Neutrophil (primary cell): ENCODE measurements around the gene KCTD17.

GRCh38 chr22:36853315-36854017, 7.3 kb upstream of the NCF4 start:
- PRO-cap, result no peak

DNA sequence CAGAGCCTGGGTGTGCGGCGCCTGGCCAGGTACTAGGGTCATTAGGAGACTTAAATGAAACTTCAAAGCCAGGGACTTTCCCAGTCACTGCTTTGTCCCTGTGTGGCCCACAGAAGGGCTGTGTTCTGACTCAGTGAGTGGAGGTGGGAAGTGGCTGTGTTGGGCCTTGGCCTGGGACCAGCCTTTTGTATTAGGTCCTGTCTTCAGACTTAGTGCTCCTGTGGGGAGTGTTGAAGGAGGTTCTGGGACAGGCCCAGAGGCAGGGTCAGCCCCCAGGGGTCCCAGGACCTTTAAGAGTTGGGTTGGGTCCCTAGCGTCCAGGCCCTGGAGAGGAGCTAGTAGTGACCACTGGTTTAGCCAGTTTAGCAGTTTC, 13.3 kb downstream of the NCF4 start:
- PRO-cap, result unidirectional peak, plus-strand start at position 133 of the sequence; unidirectional peak, plus-strand start at position 212 of the sequence

DNA sequence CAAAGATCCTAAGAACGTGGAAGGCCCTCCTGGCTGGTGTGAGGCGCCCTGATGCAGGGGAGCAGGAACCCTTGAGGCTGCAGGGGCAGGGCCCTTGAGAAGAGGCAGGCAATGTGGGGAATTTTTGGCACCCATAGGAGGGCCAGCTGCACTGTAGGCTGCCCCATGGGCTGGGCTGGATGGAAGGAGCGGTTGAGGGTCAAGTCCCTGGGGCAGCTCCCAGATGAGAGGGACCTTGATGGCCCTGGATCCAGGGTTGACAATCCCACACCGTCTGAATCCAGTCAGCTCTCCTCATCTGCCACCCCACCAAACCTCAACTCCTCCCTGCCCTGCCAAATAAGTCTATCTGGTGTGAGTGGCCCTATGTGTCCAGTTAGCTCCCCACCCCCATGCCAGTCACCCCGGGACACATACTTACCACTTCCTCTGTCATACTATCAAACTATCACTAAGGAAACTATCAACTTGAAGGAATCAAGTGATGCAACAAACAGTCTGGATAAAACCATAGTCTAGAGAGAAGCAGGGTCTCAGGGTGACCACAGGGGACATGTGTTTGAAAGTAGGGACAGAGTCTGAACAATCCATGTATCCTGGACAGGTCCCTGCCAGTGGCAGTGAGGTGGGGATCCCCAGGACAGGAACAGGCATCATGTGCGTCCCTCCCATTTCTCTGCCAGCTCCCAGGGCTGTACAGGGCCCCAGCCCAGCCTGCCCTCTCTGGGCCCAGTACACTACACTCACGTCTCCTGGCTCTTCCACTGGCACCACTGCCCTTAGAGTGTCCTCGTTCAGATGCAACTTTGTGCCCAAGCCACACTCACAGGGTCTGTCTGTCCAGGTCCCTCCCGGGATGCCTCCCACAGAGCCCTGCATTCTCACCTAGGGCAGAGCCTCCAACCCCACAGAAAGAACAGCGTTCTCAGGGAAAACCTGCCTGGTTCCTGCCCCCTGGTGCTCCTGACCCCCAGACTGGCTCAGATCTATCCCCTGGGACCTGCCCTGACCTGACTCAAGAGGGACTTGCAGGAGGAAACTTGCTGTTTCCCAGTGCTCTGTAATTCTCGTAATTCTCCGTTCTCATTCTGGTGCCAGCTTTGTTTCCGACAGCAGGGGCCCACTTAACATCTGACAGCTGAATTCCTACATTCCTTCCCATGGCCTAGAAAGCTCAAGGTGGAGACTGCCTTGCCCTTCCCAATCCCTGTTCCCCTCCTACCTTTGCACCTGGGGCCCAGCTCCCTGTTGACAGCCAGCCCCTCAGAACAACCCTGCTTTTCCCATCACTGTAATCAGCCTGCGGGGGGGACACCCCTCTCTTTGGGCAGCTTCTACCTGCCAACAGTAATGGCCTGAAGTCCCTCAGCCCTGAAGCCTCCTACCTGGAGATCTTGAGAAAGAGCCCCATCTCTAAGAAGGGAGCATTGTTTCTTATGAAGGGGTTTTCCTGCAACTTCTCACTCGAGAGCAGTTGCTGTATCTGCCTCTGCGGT, 12.9 kb upstream of the CSF2RB start:
- PRO-cap, result no peak

DNA sequence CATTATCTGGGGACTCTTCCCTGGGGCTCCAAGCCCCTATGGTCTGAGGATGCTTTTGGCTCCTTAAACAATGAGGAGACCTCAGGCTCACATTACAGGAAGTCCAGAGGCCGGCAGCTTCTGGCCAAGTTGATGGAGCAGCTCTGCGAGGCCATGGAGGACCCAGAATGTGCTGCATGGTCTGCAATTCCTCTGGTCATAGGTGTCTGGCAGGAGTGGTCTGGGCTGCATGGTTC, 17.4 kb downstream of the TEX33 start:
- PRO-cap, result no peak

DNA sequence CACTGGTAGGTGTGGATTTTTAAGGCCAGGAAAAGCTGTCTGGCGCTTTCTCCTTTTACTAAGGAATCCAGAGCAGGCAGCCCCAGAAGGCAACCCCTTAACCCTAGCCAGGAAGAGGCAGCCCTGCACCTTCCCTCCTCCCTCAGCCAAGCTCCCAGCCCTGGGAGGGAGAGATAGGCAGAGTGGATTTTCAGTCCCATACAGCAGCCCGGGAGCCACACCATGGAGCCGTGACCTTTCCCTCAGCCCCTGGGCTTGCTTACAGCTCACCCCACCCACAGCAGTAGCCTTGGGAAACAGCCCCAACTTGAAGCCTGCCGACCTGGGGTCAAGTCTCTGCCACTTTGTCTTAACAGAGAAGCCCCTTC, 4.5 kb downstream of the TST start:
- PRO-cap, result no peak

- PRO-cap, result unidirectional peak, plus-strand start at chr22:37051744
Observed at GRCh38 chr22:37051097-37052357, at the start of gene KCTD17. Gene KCTD17 (plus strand): TSS chr22:37051742.

GRCh38 chr22:37284789-37285331, 2.6 kb downstream of the CYTH4 start:
- PRO-cap, result bidirectional peak, plus-strand start at chr22:37285263, minus-strand start at chr22:37285051

- PRO-cap, result unidirectional peak, plus-strand start at chr22:37312089
Observed at GRCh38 chr22:37311914-37312216, 29.6 kb downstream of the CYTH4 start.

DNA sequence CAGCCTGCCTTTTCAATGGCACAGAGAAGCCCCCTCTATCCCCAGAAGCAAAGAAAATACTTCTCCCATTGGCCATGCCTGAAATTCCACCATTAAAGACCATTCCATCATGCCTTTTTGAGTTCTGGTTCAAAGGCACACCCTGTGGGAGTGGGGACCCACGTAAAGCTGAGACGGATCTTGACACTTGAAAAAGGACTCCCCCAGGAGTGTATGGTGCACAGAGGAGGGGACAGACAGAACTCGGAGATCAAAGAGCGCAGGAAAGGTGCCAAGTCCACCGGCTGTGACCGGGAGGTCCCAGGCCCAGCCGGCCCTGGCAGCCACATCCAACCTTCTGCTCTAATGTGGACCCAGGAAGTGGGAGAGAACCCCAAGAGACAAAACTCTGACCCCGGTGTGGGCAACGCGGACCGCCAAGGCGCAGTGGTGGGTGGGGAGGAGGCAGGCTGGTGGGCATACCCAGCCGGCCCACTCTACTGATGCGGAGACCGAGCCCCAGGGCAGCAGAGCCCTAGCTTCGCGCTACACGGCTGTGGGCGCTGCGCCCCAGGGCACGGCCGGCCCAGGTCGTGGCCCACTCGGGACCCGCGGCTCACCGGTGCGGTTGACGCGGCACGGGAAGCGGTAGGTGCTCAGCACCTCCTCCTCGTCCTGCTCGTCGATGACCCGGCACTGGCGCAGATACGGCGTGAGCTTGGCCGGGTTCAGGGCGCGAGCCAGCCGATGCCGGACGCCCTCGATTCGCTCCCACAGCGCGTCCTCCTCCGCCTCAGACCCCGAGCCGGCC, 653 bp downstream of the CARD10 start:
- PRO-cap, result no peak

- PRO-cap, result no peak
Observed at GRCh38 chr22:37544090-37544484, 16.2 kb upstream of the CDC42EP1 start.

DNA sequence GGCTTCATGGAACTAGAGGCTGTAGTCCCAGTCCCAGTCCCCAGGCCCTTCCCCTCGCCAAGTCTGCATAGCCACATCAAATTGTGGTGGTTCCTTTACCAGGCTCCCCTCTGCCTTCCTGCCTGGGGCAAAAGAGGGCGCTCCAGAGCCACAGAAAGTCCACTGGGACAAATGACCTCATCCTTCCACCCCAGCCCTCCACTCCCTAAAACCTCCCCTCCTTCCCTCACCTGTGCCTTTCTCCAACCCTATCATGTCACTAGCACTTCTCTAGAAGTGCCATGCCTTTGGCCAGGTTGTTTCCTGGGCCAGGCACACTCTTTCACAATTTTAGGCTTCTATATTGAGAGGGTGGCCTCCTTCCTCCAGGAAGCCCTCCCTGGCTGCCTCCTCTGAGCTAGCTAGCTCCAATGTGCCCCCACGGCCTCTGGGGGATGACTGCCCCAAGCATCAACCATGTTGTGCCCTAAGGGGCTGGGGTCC, 15.1 kb upstream of the CDC42EP1 start:
- PRO-cap, result no peak

DNA sequence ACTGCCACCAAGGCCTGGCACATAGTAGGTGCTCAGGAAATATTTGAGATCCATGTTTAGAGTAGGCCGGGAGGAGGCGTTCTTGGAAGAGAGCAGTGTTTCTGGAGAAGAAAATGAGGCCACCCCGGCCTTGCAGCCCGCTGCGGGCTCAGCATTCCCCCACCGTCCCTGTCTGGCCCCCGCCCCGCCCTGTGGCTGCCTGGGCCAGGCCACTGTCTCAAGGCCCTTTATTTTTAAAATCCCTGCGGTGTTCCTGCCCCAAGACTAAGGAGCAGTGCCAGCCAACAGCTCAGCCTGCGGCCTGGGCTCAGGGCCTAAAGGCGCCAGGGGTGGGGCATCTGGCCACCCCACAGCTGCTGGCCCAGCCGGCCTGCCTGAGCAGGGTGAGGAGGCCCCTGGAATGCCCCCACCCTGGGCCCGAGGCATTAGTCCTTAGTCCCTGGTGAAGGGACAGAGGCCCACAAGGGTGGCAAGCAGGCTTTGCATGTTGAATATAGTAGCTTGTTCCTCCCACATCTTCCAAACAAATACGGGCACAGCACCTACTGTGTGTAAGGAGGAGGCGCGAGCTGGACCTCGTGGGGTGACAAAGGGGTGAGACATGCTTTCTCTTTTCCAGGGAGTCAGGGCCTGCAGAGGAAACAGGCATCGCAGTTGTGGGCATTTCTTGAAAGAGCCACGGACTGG, 13.3 kb upstream of the CDC42EP1 start:
- PRO-cap, result no peak

- PRO-cap, result no peak
Observed at GRCh38 chr22:37592336-37592887, 12.5 kb upstream of the LGALS2 start.

- PRO-cap, result no peak
Observed at GRCh38 chr22:37601592-37602430, 6.8 kb upstream of the GGA1 start.

GRCh38 chr22:37607832-37608061, 887 bp upstream of the GGA1 start:
- PRO-cap, result no peak

DNA sequence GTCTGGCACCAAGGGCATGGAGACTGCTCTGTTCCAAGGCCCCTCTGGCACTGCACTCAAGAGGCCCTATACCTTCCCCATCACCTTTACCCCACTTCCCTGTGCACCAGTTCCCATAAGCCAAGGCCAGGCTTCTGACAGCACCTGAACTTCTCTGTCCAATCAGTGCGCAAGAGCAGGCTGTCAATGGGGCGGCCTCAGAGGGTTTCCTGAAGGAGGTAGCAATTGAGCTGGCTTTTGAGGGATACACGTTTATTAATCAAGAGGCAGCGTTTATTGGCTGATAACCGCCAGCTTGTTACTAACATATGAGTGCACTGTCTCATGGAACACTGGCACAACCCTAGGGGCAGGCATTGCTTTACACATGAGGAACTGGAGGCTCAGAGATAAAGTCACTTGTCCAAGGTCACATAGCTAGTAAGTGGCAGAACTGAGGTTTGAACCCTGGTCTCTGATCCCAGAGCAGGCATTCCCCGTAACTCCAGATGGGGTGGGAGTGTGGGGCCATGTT, 2.2 kb downstream of the SH3BP1 start:
- PRO-cap, result no peak

- PRO-cap, result no peak
Observed at GRCh38 chr22:37649852-37650941, 8.3 kb upstream of the PDXP start.

DNA sequence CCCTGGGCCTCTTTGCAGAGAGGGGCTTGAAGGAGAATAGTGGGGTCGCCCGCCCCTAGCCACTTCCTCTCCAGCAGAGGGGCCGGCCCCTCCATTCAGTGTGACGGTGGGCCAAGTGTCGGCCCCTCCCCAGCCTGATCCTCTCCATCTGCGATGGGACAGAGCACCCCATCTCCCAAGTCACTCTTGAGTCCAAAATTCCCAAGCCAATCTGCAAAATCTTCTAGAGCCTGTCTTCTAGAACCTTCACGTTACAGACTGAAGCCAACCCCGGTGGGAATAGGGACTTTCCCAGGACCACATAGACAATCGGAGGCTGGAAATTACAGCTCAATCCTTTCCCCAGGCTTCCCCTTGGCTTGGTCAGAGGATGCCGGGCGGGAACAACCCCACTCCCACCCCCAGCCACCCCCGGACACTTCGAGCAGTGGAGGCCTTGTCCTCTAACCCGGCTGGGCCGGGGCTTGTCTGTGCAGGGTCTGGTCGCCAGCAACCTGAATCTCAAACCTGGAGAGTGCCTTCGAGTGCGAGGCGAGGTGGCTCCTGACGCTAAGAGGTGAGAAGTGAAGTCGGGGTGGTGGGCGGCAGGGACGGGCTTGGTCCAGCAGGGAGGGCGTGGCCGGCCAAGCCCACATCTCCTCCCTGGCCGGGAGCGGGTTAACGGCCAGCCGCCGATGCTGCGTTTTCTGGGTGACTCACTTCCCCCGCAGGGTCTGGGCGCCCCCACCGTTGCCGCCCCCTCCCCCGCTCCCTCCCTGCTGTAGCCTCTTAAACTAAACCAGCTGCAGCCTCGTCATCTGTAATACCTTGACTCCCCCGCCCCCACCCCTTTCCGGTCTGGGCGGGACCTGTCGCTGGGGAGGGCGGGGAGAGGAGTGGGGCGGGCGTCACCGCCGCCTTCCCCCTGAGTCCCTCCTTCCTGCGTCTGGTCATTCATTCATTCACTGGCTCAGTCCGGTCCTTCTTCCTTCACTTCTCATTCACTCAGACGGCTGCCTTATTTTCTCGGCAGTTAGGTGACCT, 1.4 kb downstream of the LGALS1 start:
- PRO-cap, result bidirectional peak, plus-strand start at position 907 of the sequence, minus-strand start at position 753 of the sequence

DNA sequence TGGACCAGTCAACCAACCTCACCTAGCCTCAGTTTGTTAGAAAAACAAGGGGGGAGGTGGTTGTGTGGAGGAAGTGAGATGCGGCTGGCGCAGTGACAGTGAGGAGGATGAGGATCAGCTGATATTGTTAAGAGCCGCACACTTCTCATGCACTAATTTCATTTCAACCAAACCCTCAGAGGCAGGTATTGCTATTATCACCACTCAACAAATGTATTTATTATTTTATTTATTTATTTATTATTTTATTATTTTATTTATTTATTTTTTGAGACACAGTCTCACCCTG, 2.0 kb downstream of the LGALS1 start:
- PRO-cap, result no peak

DNA sequence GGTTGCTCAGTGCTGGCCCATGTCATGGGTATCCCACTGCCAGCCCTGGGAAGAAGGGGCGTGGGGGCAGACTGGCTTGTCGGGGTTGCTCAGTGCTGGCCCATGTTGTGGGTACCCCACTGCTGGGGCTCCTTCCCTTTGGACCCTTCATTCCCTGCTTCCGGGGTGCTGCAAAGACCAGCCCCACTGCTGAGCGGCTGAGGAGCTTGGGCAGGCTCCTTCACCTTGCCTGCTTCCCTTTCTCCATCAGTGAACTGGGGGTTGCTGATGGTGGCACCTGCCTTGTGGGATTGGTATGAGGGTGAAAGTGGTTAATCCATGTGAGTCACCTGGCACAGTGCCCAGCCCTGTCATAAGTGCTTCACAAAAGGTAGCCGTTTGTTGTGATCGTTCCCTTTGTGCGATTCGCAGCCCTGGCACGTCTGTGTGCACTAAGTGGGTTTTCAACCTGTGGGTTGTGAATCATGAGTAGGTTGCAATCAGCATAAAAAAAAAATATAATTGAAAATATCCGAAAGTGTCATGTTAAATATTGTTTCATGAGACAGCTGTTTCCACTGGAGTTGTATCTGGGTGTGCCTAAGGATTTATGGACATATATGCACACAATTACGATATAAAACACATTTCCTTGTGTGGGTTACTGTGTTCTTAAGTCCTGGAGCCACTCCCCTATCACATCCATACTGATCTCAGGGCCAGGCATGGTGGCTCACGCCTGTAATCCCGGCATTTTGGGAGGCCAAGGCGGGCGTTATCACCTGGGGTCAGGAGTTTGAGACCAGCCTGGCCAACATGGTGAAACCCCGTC, 3.1 kb downstream of the NOL12 start:
- PRO-cap, result no peak